Bronchus (tissue), 1 donor: ENCODE measurements around the genes POLR1B, PAX8 and SLC35F5.

GRCh38 chr2:112541942-112543013 is at the start of gene POLR1B:
TSS of gene POLR1B (plus strand) at chr2:112542465.
- PRO-cap, result bidirectional peak, plus-strand start at chr2:112542178, minus-strand start at chr2:112541887; bidirectional peak, plus-strand start at chr2:112542465, minus-strand start at chr2:112542316

GRCh38 chr2:112656626-112657278 is 11.0 kb downstream of the SLC20A1 start:
- PRO-cap, result no peak

DNA sequence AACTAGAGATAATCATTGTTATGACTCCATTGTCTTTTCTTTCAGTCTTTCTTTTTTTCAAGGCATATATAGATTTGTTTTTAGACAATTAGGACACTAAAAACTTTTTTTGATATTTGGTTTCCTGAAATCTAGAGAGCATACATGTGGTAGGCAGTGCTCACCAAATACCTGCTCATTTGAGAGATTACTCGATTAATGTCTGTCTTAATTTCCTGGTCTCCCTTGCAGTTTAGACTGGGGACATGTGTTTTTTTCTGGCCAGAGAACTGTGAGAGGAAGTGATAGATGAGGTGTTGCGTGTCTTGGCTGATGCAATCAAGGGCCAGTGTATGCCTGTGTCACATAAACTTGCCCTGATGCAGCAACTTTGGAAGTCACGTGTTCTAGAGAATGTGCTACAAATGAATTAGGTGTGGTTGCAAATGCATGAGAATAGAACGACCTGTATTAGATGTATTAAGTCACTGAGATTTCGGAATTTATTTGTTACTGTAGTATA is 9.8 kb upstream of the IL1A start:
- PRO-cap, result no peak

DNA sequence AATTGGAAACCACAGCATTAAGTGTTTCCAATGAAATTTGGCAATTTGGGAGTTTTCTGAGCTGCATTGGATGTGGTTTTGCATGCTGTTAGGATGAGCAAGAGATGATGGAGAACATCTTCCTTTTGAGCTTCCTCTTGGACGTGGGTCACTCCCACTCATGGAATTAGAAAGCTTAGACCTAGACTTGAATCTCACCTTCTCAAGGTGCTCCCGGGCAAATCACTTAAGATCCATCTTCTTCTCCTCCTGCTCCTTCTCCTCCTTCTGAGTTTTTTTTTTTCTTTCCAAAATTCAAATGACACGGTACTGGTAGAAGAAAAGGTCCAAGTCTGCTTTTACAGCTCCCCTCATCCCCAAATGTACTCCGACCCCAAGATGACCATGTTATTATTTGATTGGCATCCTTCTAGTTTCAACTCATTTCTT is 25.3 kb upstream of the IL37 start:
- PRO-cap, result no peak

- PRO-cap, result no peak
Measured at GRCh38 chr2:112924772-112925345, 13.9 kb downstream of the IL37 start.

GRCh38 chr2:113111599-113112394 is 15.6 kb upstream of the IL1RN start:
- PRO-cap, result no peak

DNA sequence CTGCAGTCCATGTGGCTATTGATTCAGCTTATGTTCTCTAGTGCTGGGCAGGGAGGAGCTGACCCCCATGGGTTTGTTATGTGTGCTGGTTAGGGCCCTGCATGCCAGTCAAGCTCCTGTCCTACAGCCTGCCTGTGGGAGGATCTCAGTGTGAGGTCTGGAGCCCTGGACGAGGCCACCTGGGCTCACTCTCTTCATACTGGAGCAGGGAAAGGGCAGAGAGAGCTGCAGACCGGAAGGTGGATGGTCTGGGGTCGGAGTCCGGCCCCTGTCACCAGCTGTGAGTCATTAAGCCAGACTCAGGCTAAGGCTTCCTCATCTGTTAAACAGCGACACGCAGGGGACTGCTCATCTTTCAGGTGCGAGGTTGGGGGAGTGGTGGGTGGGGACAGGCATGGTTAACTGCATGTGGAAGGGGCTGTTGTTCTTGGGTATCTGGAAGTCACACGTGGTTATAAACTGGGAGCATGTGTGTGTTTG is 6.6 kb downstream of the PSD4 start:
- PRO-cap, result no peak

DNA sequence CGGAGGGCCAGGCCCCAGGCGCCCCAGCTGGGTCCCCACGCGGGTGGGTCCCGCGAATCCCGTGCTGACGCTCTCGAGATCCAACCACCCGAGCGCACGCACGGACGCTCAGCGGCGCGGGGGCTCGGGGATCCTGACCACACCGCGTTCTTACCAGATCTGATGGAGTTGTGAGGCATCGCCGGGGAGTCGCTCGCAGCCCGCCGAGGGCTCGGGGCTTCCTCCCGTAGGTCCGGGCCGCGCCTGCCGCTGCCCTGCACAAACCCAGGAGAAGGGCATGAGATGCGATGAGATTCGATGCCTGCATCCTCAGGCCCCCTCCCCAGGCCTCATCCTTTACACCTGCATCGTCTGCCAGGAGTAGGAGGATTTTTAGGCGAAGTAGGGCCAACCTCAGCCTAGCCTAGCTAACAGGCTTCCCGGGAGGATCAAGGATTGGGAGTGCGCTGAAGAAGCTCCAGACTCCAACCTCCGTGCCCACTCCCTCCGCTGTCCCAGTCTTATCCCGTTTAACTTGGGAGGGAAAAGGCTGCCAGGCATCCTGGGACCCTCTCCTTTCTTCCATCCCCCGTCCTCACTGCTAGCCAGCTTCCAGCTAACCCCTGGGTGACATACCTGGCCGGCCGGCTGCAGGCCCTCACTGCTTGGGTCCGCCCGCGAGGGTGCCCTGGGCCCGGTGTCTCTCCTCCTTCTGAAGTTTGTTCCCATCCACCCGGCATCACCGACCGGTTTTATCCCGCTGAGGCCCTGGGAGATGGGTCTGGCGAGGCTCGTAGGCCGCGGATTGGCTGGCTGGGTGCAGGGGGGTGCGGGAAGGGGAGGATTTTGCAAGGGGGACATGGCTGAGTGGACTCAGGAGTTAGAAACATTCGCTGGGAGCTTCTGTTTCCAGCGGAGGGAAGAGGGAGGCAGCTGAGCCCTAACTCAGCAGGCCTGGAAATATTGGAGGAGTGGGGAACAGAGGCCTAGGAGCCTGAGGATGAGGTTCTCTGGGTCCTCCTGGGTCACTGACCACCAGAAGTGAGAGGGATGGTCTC is at the start of gene PAX8:
Gene PAX8 (minus strand): TSS at position 706 of the 1,037 bp plus-strand sequence.
- PRO-cap, result no peak

DNA sequence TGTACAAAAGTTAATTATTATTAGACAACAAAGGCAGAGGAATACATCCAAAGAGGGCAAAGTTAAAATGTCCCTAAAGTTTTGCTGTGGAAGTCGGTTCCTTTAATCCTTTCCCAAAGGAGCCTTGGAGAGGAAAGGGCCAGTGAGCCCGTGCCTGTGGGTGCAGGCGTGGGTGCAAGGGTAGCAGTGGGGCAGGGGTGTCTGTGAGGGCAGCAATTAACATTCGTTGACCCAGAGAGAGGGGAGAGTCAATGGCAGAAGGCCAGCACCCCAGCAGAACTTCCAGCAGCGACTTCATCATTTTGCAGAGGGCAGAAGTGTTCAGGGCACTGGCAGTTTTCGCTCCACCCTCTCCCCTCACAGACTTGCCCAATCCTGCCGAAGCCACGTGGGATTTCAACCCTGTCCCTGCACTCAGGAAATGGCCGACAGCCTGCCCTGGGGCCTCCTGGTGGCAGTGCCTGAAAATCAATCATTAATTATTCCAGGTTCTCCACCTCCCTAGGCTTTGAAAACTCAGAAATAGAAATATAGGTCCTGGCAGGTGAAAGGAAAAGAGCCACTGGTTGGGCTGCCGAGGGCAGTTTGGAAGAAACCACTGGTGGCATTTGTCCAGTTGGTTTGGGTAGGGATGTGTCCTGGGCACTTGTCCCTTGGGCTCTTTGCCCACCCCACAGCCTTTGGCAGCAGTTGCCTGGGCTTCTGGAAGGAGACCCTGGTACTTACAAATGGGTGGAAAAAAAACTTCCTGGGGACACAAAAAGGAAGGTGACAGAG is 4.3 kb upstream of the PAX8 start:
- PRO-cap, result no peak

DNA sequence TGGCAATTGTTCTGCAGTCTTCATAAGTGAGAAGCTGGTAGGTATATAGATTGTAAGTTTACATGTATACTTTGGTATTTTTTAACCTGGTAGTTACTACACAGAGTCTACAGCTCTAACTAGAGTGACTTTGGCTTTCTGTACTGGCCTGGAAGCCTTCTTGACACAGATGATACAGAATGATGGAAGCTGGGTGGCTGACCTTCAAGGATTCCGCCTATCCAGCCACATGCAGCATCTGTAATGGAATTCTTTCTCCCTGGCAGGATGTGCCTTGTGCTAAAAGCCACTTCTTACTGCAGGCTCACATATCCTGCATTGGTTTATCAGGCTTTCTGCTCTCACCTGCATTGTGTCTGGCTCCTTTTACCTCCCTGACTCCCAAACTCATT is 38.8 kb upstream of the PAX8 start:
- PRO-cap, result no peak

- PRO-cap, result no peak
Measured at GRCh38 chr2:113709261-113709840, 47.1 kb downstream of the SLC35F5 start.

DNA sequence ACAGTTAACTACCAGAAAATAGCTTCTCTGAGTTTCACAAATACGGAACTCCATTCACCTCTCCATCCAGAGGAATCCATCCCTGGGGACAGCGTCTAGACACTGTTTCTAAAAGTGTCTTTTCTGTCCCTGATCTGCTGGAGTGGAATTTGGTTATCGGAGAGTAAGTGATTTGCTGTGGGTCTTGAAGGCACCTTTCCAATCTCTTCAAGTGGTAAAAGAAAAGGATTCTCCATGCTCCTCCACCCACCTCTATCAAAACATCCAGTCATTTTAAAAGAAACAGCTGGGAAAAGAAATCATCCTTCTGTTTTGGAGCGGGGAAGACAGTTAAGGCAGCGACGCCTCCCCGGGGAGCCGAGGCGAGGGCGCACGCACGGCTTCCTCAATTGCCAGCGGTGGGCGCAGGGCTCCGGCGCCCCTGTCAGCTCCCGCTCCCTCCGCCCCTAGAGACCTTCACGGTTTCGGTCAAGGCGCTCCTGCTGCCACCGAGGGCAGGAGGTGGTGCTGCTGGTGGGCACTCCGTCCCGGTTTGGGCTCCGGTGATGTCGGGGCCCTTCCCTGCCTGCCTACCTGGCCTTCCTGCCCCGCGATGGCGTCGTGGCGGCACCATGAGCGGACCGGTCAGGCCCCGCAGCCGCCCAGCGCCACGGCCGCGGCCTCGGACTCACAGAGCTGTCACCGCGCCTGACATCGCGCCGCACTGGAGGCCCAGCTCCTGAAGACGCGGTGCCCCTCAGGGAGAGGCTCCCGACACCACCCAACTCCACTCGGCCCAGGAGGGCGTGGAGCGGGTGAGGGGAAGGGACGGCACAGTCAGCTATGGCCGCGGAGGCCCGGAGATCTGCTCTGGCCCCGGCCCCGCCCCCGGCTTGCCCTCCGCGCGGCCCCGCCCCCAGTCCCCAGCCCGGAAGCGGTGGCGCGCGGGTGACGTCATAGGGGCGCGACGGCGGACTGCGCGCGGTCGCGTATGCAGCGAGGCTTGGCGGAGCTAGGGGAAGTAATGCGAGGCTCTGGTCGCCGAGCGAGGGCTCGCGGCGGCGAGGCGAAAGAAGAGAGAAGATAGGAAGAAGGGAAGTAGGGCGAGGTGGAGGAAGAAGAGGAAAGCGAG is at the start of gene SLC35F5:
Gene SLC35F5 (minus strand): TSS at position 846 of the 1,111 bp plus-strand sequence.
- PRO-cap, result unidirectional peak, plus-strand start at position 388 of the sequence; bidirectional peak, plus-strand start at position 966 of the sequence, minus-strand start at position 846 of the sequence

DNA sequence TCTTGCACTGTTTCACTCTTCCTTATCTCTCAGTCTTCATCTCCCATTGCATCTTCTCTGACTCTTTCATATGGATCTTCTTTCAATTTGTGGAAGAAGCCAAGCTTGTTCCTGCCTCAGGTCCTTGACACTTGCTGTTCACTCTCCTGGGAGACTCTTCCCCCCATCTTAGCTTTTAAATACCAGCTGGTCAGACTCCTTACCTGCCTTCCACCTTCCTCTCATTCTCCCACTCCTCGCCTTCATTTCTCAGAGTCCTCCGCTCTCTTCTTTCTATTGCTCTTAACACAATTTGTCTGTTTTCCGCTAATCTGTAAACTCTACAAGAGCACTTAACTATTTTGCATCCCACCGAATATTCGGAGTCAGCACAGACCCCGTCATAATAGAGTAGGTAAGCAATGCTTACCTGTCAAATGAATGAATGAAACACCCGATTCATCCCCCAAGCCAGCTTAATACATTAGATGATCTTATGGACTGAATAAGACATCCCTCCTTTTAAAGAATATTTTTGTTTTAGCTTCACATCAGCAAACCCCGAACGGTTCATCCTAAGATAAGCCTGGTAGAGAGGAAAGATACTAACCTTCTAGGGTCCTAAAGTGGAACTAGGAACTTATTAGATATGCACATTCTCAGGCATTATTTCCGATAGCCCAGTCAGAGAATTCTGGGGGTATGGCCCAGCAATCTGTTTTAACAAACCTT is 1.4 kb upstream of the ACTR3 start:
- PRO-cap, result no peak

GRCh38 chr2:115726019-115726331 is 1283.5 kb downstream of the DPP10 start:
- PRO-cap, result no peak

DNA sequence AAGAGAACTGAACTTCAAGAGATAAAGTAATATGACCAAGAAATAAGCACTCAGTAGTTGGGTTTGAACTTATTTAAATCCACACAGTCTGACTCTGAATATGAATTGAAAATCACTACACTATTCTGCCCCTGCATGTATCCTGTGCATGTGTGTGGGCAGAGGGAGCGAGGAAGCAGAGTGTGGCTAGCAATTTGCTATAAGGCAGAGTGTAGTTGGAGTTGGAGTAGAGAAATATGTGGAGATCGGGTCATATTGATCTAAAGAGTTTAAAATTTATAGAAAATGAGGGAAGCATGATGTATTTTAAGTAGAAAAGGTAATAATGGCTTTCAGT is 1679.3 kb upstream of the DDX18 start:
- PRO-cap, result no peak

GRCh38 chr2:117718859-117719149 is 95.7 kb upstream of the DDX18 start:
- PRO-cap, result no peak

- PRO-cap, result no peak
Measured at GRCh38 chr2:117815242-117815566, 713 bp downstream of the DDX18 start.

- PRO-cap, result no peak
Measured at GRCh38 chr2:118223427-118223697, 135.1 kb downstream of the INSIG2 start.

GRCh38 chr2:118852524-118853120 is 5.2 kb upstream of the EN1 start:
- PRO-cap, result no peak

DNA sequence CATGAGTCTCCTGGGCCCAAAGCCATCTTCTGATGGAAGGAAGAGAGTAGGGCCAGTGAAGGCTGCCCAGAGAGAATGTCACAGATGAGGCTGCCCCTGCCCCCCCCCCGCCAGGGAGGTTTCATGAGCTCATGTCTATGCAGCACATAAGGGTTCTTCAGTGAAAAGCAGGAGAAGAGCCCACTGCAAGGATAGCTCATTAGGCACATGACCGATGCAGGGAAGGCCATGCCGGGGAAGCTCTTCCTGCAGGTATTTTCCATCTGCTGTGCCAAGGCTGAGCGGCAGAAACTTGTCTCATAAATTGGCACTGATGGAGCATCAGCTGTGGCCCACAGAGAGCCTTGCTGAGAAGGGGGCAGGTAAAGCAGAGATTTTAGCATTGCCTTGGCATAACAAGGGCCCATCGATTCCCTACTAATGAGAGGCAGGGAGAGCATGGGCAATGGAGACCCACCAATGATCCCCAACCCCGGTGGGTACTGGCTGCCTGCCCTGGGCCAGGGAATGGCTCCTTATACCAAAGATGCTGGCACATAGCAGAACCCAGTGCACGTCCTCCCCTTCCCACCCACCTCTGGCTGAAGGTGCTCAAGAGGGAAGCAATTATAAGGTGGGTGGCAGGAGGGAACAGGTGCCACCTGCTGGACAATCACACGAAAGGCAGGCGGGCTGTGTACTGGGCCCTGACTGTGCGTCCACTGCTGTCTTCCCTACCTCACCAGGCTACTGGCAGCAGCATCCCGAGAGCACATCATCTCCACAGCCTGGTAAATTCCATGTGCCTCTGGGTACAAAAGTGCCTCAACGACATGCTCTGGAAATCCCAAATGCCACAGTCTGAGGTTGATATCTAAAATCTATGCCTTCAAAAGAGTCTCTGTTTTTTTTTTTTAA is 41.3 kb downstream of the STEAP3 start:
- PRO-cap, result no peak